Measurements from ENCODE around the gene CARS2.

GRCh38 chr13:110242432-110243063 is 64.4 kb downstream of the COL4A1 start:
- PRO-cap, 8 experiments, result no peak in any of the 8 experiments

DNA sequence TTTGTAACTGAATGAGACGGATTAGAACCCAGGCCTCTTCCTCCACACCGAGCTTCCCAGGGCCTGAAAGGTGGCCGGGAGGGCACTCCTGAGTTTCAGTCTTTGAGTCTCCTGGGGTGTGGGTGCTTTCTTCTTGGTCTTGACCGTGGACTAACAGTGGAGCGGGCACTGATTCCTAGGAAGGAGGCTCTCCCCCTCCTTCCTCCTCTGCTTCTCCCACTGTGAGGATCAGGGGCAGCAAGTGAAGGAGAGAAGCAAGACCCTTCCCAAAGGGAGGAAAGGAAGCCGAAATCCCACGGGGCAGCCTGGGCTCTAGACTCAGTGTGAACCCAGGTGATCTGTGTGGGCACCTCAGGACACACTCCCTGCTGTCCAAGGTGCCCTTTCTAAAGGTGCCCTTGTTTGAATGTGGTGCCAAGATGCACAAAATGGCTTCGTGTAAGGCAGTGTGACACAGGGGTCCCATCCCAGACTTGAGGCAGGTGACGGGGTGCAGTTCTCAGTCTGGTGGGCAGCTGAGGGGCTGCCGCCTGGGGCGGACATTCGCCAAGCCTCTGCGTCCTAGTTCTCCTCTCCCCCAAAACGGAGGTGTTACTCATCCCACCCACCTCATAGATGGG is 4.0 kb downstream of the COL4A2 start:
- PRO-cap, 8 experiments, result no peak in any of the 8 experiments

DNA sequence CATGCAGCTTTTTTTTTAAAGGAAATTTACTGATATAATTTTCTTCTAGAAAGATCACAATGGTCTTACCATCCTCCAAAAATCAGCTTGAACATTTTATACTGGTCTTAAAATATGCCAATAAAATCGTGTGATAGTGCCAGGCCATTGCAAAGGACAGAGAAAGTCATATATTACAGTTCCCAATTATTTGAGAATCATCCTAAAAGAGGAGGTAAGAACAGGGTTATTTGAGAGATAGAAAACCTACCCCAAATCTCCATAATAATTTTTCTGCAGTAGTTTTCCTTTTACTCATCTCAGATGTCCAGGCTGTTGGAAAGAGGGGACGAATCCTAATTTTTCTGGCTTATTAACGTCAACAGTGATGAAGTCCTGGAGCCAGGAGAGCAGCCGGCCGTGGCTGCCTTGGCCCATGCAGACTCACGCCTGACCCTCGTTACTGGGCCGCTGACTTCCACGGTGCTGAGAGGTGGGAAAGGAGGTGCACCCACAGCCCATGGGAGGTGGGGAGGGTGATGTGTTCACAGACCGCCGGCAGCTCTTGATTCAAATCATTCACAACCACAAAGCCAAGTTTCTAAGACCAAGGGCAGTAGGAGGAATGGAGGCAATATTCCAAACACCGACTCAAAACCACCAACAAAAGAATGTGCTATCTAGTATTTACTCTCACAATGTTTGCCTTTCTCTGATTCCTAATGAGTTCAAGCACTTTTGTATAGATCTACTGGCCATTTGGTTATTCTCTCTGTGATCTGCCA is 24.2 kb downstream of the COL4A2 start:
- PRO-cap, 8 experiments, result no peak in any of the 8 experiments

DNA sequence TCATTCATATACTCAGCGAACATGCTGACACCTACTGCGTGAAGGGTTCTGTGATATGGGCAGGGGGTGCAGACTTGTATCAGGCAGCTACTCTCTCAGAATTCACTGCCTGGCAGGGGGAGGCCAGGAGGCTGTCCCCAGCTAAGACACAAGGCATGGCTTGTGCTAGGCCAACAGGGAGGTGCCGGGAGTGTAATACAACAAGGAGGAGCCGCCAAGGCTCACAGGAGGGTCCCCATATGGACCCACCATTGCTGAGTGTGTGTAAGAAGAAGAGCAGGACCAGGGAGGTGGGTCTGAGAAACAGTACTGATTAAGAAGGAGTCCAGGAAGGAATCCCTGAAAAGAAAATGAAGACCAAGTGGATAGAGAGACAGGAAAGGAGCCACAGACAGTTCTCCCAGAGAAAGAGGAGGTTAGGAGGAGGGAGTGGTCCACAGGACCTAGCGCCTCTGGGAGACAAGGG is 97.3 kb downstream of the COL4A2 start:
- PRO-cap, 8 experiments, result no peak in any of the 8 experiments

GRCh38 chr13:110503228-110504099 is 58.1 kb downstream of the RAB20 start:
- PRO-cap, 8 experiments, result no peak in any of the 8 experiments

DNA sequence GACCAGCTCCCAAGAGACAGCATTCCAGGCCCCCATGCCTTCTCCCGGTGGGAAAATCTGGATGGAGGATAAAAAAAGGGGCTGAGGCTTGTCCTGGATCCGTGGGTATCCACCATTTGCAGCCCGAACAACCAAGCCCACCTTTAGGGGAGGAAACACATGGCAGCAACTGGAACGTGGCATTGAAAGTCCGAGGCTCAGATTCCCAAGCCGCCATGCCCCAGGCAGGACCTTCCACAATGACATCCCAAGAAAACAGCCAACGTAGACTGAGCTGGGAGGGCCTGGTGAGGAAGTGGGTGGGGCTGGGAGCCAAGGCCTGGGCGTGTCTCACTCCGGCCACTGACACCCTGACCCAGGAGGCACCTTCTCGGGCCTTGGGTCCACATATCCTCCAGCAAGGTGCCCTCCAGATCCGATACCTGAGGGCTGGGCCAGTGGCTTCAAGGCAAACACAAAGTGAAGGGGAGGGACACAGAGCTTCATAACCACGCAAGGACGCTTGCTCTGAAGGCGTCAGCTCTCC is 43.0 kb downstream of the RAB20 start:
- PRO-cap, 8 experiments, result no peak in any of the 8 experiments

- PRO-cap, 8 experiments, result peak in 5 of 8 experiments; most common minus-strand start chr13:110550224 (in 4)
Observed at GRCh38 chr13:110549911-110550569, 11.5 kb downstream of the RAB20 start.

DNA sequence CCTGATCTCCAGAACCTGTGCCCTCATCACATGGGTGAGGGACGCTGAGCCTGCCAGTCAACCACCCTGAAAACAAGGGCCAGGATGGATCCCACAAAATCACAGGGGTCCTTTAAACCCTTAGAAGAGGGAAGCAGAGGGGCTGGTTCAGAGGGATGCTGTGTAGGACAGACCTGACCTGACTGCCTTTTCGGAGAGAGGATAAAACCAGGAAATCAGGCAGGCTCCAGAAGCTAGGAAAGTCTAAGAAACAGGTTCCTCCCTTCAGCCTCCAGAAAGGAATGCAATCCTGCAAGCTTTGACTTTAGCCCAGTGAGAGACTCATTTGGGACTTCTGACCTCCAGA is 5.4 kb downstream of the RAB20 start:
- PRO-cap, 8 experiments, result no peak in any of the 8 experiments

- PRO-cap, 8 experiments, result no peak in any of the 8 experiments
Observed at GRCh38 chr13:110561995-110562377, 464 bp upstream of the RAB20 start.

GRCh38 chr13:110705717-110706657 is at the start of gene CARS2:
CARS2 (minus strand) TSS chr13:110706116.
- PRO-cap, 8 experiments, result peak in 8 of 8 experiments; most common plus-strand start chr13:110706419 (in 5); most common minus-strand start chr13:110706116 (in 6)

GRCh38 chr13:110714714-110714854 is 1.1 kb downstream of the ING1 start:
- PRO-cap, 8 experiments, result peak in 7 of 8 experiments; most common minus-strand start chr13:110714767 (in 7)

GRCh38 chr13:110719349-110719593 is 5.8 kb downstream of the ING1 start:
- PRO-cap, 8 experiments, result peak in 1 of 8 experiments; most common plus-strand start chr13:110719496 (in 1)

- PRO-cap, 8 experiments, result no peak in any of the 8 experiments
Observed at GRCh38 chr13:110810115-110810520, 96.6 kb downstream of the ING1 start.

GRCh38 chr13:110913099-110913725 is 1.7 kb downstream of the ANKRD10 start:
- PRO-cap, 8 experiments, result peak in 3 of 8 experiments; most common plus-strand start chr13:110913454 (in 1); most common minus-strand start chr13:110913449 (in 1)

DNA sequence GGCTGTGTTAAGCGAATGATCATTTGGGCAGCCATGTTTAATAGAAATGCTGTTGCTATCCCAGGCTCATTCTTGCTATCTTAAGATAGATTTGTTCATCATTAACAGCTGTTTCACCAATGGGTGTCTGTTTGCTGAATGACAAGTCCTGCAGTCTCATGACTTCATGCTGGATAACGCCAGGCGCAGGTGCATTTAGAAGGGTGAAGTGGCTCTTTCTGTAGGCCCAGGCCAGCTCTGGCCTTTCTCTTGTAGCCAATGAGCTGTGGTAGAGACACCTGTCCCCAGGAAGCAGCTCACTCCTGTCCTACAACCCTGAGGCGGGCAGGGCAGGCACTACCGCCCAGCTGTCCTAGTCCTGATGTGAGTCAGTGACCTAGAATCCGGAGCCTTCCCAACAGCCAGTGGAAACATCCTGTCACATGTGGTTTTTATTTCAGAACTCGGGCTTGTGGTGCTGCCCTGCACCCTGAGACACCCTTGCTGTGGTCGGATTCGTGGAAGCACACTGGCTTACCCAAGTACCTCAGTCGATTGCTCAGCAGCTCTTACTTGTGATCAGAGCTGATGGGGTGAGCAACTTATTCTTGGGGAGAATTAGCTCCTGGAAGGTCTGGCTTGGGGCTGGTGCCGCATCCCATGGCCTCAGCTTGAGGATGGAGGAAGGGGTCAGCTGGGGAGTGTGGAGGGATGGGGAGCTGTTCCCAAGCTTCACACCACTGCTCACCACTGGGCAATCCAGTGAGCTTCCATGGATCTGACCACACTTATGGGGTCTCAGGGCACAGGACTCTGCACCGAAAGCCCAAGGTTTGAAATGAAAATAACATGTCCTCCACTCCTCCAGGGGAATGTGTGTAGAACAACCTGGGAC is 83.6 kb upstream of the ARHGEF7 start:
- PRO-cap, 8 experiments, result no peak in any of the 8 experiments

- PRO-cap, 8 experiments, result no peak in any of the 8 experiments
Observed at GRCh38 chr13:111281631-111282239, 38.7 kb upstream of the TEX29 start.

DNA sequence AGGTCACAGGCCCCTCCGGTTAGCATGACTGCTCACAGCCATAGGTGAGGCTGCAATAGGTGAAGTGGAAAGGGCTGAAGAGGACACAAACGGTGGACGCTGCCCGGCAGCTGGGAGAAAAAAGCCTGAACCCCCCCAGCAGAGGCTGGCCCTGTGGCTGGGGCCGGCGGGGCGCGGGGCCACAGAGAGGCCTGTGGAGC is 325.4 kb downstream of the TEX29 start:
- PRO-cap, 8 experiments, result no peak in any of the 8 experiments

GRCh38 chr13:112056266-112057091 is 10.5 kb upstream of the SOX1 start:
- PRO-cap, 8 experiments, result no peak in any of the 8 experiments

GRCh38 chr13:112524836-112525729 is 62.9 kb downstream of the TUBGCP3 start:
- PRO-cap, 8 experiments, result no peak in any of the 8 experiments

GRCh38 chr13:112619704-112620272 is 31.8 kb upstream of the TUBGCP3 start:
- PRO-cap, 8 experiments, result no peak in any of the 8 experiments